Mesenchymal stem cell of adipose (primary cell): Measurements from ENCODE around the genes GIMAP4 and FASTK.

DNA sequence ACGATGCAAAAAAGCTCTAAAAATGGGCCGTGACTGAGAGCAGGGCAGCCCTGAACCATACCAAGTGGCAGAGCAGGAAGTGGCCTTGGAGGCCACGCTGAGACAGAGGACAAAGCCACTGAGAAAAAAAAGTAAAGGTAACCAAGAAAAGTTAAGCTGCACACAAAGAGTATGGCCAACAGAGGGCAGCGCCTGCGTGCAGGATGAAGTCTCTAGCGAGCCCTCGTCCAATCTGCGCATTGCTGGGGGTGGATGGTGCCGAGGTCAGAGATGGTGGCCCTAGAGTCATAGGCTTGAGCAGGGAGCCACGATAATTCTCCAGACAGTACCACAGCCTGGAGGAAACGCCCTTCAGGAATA lies 9.6 kb downstream of the ATP6V0E2 start:
- CAGE, long polyA plus RNA: no peak

DNA sequence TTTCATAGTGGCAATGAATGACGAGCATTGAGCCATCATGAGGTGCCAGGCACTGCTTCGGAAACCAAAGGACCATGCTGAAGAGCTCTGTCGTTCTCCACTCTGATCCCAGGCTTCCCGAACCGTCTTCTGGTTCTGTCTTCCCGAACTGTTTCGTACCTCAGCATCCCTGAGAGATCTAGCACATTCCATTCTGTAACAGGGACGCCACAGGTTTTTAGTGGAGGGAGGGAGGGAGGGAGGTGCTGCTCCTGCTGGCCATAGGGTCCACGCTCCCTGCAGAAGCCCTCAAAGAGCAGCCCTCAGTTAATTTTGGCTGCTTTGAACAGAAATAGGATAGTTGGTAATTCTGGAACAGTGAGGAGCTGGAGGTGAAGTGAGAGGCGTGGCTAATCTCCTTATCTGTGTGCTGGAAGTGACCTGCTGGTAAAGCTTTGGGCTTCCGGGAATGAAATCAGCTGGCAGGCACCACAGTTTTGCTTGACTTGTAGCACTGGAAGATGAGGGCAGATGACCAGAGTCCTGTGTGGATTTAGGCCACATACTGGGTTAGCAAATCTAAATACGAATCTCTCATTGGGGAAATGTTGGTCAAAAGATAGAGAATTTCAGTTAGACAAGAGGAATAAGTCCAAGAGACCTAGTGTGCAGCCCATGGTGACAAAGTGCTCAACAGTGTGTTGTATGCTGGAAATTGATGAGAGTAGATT lies 10.2 kb downstream of the ATP6V0E2 start:
- CAGE, long polyA plus RNA: no peak

- CAGE, long polyA plus RNA: no peak
These were observed 1.8 kb upstream of the GIMAP8 start for GRCh38 chr7:150448359-150449271.

GRCh38 chr7:150451177-150451858 lies 888 bp downstream of the GIMAP8 start:
- CAGE, long polyA plus RNA: no peak

GRCh38 chr7:150483939-150484654 lies 30.6 kb upstream of the GIMAP7 start:
- CAGE, long polyA plus RNA: no peak

GRCh38 chr7:150502578-150503067 lies 12.0 kb upstream of the GIMAP7 start:
- CAGE, long polyA plus RNA: no peak

- CAGE, long polyA plus RNA: no peak
These were observed 6.5 kb upstream of the GIMAP7 start for GRCh38 chr7:150508002-150508702.

DNA sequence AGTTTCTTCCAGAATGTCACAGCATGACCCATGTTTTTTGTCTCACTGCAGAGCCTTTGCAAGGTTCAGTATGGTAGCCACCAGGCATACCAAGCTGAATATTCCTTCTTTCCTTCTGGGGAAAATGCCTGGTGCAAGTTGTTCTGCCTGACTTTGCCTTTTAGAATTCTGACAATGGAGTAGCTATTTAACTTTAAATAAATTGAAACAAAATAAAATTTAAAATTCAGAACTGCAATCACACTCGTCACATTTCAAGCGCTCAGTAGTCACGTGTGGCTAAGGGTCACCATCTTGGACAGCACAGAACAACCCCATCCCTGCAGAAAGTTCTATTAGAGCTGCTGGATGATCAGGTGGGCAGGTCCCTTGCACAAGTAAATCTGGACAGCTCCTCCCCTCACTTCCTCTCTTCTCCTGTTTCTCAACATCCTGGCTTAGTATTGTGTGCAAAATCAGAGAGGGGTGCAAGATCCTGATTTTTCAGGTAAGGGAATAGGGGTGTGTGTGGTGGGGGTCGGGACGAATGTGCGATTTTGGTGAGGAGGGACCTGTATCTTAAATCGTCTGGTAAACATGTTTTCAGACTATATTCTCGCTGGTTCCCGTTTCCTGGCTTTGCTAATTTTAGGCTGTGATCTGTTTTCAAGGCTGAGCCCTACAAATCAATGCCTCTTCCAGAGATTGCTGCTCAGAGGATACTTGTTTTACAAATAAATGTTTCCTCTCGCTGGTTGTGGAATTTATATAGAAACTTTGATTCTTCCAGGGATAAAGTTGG lies at the start of gene GIMAP4:
GIMAP4 (plus strand) TSS at position 440 of the 781 bp plus-strand sequence.
- CAGE, long polyA plus RNA: no peak

DNA sequence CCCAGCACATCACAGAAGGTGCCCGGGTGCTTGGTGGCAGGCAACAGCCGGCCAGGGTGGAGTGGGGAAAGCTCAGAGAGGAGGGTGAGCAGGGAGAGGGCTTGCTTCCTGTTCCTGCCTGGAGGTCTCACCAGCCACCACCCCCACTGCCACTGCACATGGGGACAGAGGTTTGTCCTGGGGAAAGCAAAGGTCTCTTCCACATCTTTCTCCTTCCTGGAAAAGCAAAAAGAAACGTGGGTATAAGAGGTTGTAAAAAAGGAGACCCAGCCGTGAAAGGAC lies 320 bp downstream of the AOC1 start:
- CAGE, long polyA plus RNA: no peak

- CAGE, long polyA plus RNA: no peak
These were observed 6.9 kb downstream of the KCNH2 start for GRCh38 chr7:150971095-150971698.

GRCh38 chr7:151012797-151013311 lies 11.4 kb downstream of the ATG9B start:
- CAGE, long polyA plus RNA: no peak

DNA sequence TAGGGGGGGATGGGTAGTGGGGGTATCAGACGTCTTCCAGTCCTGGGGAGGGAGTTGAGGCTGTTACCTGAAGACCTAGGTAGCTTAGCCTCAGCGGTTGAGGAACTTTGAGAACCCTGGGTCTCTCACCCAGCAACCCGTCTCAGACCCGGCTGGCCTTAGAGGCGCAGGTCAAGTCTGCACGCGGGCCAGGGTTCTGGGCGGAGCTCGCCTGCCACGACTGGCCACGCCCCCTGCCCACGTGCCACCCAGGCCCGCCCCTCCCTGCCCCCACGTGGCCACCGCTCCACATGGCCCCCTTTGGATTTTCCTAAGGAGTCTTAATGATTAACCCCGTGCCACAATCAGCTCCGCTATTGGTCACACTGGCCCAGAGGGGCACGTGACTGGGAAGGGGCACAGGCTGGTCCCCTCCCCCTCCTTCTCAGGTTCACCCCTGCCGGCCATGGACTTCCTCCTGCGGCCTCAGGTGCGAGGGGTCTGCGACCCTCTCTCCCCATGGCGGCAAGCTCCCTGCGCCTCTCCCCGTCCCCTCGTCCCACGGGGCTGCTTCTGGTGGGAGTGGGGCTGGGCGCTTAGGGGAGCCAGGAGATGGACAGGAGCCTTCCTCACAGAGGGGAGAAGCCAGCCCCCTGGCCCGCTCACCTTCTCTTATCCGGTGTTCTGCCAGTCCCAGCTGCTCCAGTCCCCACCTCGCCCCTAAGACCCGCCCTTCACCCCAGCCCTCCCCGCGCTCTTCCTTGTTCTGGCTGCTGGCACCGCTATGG lies 3.0 kb downstream of the SLC4A2 start:
- CAGE, long polyA plus RNA: no peak

DNA sequence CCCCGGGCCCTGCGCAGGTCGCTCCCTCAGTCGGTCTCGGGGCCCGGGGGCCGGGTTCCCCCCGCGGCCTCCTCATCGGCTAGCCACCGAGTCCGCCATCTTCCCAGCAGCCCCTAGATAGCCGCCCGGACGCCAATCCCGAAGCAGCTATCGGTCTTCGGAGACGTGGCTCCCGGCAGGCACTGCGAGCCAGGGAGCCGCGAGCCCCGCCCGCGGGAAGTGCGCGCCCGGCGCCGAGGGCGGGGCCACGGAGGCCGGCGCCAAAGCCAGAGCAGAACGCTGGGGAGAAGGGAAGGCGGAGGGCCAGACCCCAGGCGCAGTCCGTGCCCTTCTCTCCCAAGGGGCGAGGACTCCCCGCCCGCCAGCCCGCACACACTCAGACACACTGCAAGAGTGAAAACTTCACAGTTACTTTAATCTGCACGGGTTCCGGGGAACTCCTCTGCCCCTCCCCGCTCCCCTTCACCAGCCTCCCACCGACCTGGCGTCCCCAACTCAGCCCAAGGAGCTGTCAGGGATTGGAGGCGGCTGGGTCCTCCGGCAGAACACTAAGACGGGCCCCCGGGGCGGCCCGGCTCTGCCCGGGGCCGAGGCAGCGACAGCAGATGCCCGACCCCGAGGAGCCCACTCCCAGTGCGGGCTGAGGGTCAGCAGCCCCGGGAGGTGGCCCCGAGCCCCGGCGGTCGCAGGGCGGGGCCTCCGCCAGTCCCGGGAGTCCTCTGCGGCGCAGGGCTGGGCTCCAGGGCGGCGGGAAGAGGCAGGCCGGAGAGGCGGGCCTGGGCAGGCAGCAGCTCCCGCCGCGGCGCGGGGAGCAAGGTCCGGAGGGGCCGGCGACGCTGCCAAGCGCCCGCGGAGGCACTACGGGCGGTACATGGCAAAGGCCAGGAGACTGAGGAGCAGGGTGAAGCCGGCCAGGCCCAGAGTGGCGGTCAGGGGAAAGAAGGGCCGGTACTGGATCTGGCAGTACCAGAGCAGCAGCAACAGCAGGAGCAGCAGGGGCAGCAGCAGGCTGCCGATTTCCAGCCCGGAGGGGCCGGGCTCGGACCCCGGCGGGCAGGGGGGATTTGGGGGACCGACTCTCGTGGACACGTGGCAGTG lies at the start of gene FASTK:
FASTK (minus strand) TSS at position 119 of the 1,098 bp plus-strand sequence.
- CAGE, long polyA plus RNA: no peak

GRCh38 chr7:151082100-151082789 lies 1.0 kb downstream of the TMUB1 start:
- CAGE, long polyA plus RNA: no peak

DNA sequence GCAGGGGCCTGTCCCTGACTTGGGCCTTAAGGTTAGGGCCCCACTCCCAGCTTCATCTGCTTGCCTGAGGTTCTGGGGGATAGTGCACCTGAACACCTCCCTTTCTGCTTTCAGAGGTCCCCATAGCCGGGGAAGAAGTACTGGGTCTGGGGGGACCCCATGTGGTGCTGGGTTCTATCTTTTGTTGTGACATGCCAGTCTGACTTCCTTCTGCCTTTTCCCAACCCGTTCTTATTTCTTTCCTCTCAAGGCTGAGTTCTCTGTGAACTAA lies 1.8 kb downstream of the AGAP3 start:
- CAGE, long polyA plus RNA: no peak

DNA sequence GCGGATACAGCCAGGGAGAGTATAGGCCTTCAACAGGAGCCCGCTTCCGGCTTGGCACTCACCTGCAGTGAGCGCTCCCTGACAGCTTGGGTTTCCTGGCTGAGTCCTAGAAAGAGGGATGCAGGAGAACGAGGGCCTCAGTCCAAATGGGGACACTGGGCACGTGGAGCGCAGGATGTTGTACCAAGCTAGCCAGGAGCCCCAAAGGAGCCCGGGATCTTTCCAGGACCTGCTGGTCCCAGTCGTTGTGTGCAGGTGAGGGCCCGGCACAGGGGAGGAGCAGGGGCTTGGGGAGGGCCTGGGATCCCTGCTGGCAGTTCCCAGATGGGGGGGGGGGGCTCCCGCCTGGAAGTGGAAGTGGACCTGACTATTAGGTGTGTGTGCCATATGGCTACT lies 3.6 kb downstream of the AGAP3 start:
- CAGE, long polyA plus RNA: no peak

DNA sequence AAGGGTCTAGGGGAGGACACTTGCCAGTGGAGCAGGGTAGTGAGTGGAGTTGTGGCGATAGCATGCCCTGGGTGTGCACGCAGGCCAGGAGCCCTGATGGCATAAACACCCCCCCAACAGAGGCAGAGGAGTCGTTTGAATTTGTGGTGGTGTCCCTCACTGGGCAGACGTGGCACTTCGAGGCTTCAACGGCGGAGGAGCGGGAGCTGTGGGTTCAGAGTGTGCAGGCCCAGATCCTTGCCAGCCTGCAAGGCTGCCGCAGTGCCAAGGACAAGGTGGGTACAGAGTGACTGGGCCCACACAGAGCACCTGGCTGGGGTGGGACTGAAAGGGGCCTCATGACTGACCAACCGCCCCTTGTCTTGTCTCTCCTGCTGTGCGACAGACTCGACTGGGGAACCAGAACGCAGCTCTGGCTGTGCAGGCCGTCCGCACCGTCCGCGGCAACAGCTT lies 25.7 kb downstream of the GBX1 start:
- CAGE, long polyA plus RNA: no peak

DNA sequence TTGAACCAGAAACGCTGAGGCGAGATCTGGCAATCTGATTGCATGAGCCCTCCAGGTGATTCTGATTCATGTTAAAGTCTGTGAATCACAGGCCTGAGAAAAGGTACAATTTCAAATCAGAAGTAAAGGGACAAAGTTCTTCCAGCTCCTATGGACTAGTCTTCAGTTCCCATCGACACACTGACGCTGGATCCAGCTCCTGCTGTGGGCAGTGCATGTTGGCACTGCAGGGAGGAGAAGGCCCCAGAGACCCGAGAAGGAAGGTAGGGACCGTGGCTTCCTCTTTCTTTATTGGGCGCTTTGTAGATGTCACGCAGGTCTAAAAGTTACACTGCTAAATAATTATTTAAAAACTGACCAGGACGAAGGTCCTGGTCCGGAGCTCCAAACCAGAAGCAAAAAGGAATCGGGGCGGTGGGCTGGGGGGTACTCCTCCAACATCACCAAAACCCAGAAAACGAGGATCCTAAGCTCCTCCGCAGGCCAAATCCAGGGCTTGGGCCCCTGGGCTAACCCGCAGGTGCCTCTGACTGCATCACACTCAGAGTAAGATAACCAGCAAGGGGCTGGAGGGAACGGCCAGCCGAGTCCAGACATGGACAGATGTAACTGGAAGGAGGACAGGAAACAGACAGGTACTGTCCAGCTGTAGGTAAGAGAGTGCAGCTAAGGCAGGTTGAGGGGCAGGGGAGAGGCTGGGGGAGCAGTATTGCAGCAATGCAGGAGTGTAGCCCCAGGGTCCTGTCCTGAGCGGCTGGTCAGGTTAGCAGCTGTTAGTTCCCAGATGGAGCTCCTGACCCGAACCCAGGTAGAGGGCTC lies 3.2 kb upstream of the H2BK1 start:
- CAGE, long polyA plus RNA: no peak

GRCh38 chr7:151232643-151233873 lies 775 bp downstream of the CHPF2 start:
- CAGE, long polyA plus RNA: no peak

- CAGE, long polyA plus RNA: no peak
These were observed 3.2 kb upstream of the SMARCD3 start for GRCh38 chr7:151251622-151252263.